Omental fat pad (tissue), 4 donors: ENCODE measurements around a stretch of chr1.

GRCh38 chr1:112448852-112449288 lies 52.9 kb downstream of the CTTNBP2NL start:
- PRO-cap = no peak
- RAMPAGE, long total RNA, 4 experiments = no peak in any of the 4 experiments

DNA sequence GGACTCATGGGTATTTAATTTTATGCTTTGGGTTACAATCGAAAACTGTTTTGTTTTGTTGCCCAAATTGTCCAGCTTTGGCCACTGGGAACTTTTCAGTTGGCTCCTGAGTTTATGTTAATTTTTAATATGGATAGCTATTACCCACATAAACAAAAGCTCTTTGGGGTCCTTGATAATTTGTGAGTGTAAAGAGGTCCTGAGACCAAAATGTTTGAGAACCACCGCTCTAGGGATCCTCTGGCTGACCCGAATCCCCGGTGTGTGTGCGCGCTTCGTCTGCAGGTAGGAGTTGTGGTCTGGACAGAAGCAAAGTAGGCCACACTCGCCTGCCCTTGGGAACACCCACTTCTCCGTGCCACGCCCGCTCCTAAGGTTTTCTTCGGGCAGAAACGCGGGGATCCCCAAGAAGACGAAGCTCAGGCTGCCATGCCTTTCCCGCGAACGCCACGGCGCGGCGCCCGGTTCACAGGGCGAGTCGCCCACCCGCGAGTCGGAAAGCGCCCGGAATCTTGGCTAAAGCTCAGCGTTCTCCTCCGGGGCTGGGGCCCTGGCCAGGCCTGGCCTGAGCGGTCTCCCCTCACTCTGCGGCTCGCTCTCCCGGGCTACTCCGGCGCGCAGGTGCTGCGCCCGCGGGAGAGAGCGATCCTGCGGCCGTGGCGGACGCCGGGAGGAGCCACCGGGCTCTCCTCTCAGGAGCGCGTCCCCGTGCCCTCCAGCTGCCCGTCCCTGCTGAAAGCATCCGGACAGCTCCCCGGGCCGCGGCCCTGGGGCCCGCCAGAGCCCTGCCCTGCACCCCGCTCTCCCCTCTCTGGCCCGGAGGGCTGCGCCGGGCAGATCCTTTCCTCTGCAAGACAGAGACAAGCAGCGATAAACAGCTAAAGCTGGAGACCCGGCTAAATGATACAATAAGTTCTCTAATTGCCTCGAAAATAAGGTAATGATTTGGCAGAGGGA lies 6.9 kb upstream of the WNT2B start:
- PRO-cap = no peak
- RAMPAGE, long total RNA, 4 experiments = no peak in any of the 4 experiments

DNA sequence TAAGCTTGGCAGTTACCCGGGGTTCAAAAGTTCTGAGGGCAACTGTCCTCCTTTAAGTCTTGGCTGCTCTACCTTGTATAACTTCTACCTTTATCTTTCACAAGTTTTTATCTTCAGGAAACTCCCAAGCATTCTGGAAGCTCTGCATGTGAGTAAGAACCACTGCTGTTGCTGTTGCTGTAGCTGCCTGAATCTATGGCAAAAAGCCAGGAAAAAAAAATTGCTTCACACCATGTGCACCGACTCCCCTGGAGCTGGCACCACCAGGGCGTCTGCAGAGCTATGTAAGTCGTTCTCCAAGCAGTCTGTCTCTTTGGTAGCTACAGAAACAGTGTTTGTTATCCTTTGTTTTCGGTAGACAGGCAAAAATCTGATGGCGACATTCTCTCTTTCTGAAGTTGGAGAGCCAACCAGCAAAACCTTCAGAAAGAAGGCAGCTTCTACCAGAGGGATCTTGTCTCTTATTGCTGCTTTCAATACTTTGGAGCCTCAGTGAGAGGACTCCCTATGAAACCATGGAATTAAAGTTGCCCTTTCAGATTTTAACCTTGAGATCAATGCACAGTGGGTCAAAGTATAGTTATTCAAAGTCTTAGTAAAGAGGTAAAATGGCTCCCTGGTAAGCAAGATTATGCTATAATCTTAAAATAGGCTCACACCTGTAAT lies 43.0 kb upstream of the SLC16A1 start:
- PRO-cap = no peak
- RAMPAGE, long total RNA, 4 experiments = no peak in any of the 4 experiments

DNA sequence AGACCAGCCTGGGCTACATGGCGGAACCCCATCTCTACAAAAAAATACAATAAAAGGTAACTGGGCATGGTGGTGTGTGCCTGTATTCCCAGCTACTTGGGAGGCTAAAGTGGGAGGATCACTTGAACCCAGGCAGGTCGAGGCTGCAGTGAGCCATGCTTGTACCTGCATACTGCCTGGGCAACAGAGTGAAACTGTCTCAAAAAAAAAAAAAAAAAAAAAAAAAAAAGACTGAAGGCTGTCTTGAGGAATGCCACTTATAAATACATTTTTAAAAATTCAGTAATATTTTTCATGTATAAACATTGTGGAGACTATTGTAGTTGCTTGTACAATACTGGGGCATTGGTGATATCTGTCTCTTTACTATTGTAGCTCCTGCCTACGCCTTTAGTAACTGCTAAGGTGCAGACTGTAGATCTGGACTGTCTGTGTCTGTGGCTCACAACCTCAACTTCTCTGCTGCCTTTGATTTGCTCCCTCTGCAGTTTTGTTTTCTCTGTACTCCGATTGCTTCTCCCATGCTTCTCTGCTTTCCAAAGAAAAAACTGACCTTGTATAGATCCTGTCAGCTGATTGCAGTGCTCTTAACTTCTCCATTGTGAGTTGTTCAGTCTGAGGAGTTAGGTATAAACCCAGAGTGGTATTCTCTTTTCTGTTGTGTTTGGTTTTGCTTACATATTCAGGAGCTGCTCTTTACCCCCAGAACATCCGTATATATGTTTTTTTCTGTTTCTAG lies 15.1 kb downstream of the MAGI3 start:
- PRO-cap = no peak
- RAMPAGE, long total RNA, 4 experiments = no peak in any of the 4 experiments

DNA sequence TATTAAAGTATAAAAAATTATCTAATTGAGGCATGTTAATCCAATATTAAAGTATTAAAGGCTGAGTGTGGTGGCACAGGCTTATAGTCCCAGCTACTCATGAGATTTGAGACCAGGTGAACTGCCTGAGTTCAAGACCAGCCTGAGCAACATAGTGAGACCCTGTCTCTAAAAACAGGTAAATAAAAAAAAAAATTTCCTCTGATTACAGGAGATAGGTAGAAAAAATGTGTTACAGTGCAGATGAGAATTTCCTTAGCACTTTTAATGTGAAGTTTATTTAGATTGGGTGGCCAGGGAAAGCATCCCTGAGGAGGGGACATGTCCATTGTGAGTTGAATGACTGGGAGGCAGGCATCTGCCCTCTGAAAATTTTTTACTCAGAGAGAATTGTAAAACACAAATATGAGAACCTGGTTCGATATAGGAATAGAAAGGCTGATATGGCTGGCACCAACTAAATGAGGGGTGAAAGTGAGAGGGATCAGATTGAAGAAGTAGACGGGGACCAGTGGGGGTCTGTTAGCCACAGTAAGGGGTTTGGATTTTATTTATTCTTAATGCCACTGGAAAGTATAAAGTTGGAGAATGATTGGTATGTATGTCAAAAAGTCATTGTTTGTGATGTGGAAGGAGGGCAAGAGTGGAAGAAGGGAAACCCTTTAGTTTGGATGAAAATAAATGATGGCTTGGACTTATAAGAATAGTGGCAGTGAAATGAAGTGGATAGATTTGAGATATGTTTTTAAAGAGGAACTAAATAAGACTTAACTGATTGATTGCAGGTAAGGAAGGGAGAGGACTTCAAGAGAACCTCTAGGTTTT lies 16.5 kb downstream of the MAGI3 start:
- PRO-cap = no peak
- RAMPAGE, long total RNA, 4 experiments = no peak in any of the 4 experiments

GRCh38 chr1:113429102-113429924 lies 39.0 kb downstream of the MAGI3 start:
- PRO-cap = no peak
- RAMPAGE, long total RNA, 4 experiments = no peak in any of the 4 experiments

GRCh38 chr1:113579221-113579910 lies 179.9 kb downstream of the PHTF1 start:
- PRO-cap = no peak
- RAMPAGE, long total RNA, 4 experiments = no peak in any of the 4 experiments

DNA sequence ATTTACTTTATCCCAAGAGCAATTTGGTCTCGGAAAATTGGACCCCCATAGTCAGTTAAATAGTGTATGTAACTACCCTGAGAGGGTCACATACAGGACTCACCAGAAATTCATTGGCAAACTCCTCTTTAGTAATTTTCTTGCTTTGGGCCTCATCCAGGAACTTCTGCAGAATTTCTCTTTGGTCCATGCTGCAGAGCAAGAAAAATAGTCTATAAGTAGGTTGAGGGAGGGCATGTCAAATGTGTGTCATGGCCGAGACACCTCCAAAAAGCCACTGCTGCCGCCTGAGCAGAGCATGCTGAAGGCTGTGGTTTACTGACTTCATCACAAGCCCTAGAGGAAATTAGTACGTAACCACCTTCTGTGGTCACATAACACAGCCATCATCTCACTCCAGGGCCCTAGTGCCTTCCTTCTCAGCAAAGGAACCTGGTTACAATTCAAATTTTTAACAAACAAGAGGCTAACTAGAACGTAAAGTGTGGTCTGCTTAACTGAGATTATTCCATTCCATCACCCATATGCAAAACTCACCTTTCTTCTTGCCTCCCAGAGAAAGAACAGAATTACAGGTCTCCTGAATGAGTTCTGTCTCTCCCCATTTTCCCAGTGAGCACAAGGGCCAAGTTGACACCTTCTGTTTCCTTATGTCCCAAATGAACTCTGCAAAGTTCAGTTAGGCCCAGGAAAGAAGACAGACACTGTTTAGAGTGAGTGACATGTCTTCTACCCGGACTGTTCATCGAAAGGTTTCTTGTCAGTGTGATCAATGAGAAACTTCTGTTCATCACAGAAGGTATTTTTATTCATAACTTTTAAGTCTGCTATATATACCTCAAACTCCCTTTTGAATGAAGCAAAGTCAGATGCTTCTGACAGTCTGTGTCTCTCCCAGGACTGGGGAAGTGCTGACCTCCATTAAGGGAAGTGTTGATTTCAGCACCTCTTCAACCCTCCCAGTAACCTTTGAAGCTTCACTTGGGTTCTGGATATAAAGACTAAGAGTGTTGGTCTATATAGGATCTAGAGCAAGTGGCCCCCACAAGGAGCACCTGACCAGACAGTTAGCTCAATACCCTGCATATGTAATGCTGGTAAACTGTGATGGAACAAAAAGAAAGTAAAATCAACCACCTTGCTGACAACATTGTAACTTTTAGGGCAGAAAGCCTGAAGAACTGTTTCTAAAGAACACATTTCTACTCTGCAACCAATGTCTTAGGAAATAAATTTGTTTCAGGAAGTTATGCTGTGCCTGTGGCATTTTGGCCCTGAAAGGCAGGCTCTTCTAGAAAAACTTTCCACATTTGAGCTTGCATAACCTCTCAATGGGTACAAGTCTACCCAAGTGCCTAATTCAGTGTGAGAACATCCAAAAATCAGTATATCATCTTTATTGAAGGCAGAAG lies 15.4 kb downstream of the BCL2L15 start:
- PRO-cap = no peak
- RAMPAGE, long total RNA, 4 experiments = start-site peak on the minus strand in 2 of 4 experiments, centred at positions 237 to 280 of the sequence, 26 to 60 reads per replicate

DNA sequence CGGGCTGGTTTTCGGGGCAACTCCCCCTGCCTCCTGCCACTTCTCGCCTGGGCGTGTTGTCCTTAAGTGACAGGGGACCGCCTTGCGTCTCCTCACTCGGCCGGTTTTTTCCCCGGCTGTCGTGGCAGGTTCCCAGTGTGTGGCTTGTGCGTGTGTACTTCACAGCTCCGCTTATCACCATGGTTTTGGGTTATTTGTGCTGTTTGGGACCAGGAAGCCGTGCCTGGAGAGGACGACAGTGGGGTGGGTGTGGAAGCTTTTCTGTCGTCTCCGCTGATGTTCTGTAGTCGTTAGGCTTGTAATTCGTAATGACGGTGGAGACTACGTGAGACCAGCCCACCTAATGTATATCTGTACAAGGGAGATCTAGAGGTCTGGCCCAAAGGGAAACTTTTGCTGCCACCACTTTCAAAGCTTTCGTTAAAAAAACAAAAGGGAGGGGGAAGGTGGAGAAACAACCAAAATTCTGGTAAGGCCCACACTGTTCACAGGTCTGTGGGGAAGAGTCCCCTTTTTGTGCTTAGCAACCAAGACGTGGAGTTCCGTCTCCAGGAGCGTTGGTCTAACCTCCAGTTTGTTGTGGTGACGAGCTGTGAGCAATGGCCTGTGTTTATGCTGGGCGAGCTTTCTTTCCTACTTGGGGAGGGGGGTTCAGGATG lies 1.2 kb downstream of the HIPK1 start:
- PRO-cap = no peak
- RAMPAGE, long total RNA, 4 experiments = no peak in any of the 4 experiments

GRCh38 chr1:113930815-113931226 lies 1.7 kb downstream of the HIPK1 start:
- PRO-cap = no peak
- RAMPAGE, long total RNA, 4 experiments = no peak in any of the 4 experiments

DNA sequence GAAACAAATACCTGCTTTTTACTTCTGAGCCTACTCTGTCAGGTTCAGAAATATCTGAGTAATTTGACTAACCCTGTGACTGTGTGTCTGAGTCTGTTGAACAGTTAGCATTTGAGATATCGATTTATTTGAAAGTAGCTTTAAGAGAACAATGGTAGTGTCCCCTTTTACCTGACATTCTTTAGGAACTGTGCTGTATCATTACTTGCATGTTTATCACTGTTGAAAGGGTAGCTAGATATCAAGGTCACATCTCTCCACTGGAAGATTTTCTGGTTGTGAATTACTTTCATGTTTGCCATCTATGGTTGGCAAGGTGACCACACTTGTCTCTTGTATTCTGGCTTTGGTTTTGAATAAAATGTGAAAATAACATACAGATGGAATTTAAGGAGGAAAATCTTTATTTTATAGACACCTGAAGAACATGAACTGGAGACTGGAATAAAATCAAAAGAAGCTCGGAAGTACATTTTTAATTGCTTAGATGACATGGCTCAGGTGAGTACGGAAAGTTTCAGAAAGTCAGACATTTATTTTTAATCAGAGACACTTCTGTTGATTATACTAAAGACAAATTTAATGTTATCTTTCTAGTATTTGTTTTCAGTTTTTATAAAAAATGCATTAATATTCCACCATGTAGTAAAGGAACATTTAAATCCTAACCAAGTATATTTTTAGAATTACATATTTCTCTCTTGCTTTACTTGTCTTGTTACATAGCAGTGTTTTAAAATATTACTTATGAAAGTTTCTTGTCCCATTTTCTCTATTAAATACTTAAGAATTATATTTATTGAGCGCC lies 23.9 kb upstream of the OLFML3 start:
- PRO-cap = no peak
- RAMPAGE, long total RNA, 4 experiments = no peak in any of the 4 experiments

- PRO-cap = no peak
- RAMPAGE, long total RNA, 4 experiments = no peak in any of the 4 experiments
Measured at GRCh38 chr1:113969766-113970689, 9.2 kb upstream of the OLFML3 start.

GRCh38 chr1:113973086-113973700 lies 6.1 kb upstream of the OLFML3 start:
- PRO-cap = no peak
- RAMPAGE, long total RNA, 4 experiments = no peak in any of the 4 experiments

DNA sequence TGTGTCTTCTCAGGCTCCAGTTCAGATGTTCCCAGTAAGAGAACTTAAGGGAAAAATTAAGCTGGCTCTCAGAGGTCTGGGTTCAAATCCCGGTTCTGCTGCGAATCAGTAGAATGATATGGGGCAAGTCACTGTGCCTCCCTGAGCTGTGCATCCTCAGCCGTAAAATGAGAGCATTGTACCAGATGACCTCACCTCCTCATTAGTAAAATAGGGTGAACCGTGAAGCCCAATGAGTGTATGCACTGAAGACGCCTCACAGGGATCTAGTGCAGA lies 36.1 kb downstream of the SYT6 start:
- PRO-cap = no peak
- RAMPAGE, long total RNA, 4 experiments = no peak in any of the 4 experiments

DNA sequence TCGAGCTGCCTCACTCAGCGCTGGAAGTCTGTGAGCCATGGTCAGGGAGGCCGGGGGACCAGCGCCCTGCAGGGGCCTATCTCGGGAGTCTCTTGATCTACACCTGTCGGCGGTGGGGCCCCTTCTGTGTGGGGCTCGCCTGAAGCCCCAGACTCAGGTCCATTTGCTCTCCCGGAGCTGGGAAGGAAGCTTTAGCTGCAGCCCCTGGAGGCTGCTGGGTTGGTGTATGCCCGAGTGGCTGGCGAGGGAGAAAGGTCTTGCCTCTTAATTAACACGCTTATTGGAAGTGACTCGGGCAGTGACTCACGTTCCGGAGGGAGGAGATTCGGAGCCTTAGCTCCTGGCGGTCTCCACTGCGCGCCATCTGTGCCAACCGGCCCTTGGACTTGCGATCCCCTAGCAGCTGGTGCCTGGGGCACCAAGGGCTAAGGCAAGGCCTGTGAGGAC lies 1.1 kb upstream of the SYT6 start:
- PRO-cap = no peak
- RAMPAGE, long total RNA, 4 experiments = no peak in any of the 4 experiments

DNA sequence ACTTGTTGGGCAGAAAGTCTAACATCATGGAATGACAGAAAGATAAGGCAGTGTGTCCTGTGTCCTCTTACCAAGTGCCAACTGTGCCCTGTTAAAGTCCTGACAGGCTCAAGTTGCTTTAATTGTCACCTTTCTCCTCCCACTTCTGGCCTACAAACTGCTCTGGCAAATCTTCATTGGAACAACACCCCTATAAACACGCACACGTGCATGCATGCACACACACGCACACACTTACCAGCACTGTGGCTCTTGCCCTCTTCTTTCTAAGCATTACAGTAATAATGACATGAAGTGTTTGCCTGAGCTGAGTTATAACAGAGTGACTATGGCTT lies 82.2 kb upstream of the SYT6 start:
- PRO-cap = no peak
- RAMPAGE, long total RNA, 4 experiments = no peak in any of the 4 experiments

- PRO-cap = no peak
- RAMPAGE, long total RNA, 4 experiments = no peak in any of the 4 experiments
Measured at GRCh38 chr1:114427548-114428321, 83.3 kb downstream of the TRIM33 start.

GRCh38 chr1:114509700-114510466 lies 1.1 kb downstream of the TRIM33 start:
- PRO-cap = no peak
- RAMPAGE, long total RNA, 4 experiments = no peak in any of the 4 experiments

- PRO-cap = no peak
- RAMPAGE, long total RNA, 4 experiments = no peak in any of the 4 experiments
Measured at GRCh38 chr1:114572972-114574104, 8.1 kb downstream of the BCAS2 start.

GRCh38 chr1:114588225-114588767 lies 6.9 kb upstream of the BCAS2 start:
- PRO-cap = no peak
- RAMPAGE, long total RNA, 4 experiments = no peak in any of the 4 experiments